Vermiform appendix (tissue), 1 donor: ENCODE measurements around a stretch of chr13.

GRCh38 chr13:77257645-77258192 is 69.2 kb downstream of the MYCBP2 start:
- PRO-cap = no peak

DNA sequence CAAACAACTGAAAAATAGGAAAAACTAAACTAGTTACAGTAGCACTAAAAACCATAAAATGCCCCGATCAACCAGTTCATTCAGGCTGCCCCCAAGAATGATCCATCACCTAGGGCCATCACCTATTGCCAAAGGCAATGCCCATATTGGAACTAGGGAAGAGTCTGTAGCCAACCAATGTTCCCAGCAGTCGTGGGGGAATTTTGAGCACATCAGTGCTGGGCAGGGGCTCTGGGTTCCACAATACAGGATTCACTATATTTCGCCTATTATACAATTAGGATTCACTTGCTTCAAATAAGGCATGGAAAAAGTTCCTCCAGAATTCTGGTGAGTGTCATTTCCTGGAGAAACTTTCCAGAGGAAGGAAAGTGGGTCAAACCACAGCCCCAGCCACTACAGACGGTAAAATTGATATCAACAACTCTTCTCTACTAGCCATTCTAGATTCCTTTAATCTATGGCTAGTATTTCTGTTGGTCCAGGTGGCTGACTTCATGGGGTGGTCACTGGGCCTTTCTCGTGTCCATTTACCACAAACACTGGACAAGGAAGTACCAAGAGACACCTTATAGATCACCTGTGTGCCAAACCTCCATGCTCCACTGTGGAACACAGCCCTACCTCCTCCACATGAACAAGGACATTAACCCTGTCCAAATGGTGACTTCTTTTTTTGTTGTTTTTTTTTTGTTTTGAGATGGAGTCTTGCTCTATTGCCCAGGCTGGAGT is 10.5 kb downstream of the MYCBP2 start:
- PRO-cap = no peak

- PRO-cap = bidirectional peak, plus-strand start at chr13:77327281, minus-strand start at chr13:77327077
These were observed 295 bp upstream of the MYCBP2 start for GRCh38 chr13:77327207-77327570.

- PRO-cap = bidirectional peak, plus-strand start at chr13:77698998, minus-strand start at chr13:77698942; unidirectional peak, minus-strand start at chr13:77699020
These were observed 1.1 kb downstream of the SLAIN1 start for GRCh38 chr13:77698200-77699366.

DNA sequence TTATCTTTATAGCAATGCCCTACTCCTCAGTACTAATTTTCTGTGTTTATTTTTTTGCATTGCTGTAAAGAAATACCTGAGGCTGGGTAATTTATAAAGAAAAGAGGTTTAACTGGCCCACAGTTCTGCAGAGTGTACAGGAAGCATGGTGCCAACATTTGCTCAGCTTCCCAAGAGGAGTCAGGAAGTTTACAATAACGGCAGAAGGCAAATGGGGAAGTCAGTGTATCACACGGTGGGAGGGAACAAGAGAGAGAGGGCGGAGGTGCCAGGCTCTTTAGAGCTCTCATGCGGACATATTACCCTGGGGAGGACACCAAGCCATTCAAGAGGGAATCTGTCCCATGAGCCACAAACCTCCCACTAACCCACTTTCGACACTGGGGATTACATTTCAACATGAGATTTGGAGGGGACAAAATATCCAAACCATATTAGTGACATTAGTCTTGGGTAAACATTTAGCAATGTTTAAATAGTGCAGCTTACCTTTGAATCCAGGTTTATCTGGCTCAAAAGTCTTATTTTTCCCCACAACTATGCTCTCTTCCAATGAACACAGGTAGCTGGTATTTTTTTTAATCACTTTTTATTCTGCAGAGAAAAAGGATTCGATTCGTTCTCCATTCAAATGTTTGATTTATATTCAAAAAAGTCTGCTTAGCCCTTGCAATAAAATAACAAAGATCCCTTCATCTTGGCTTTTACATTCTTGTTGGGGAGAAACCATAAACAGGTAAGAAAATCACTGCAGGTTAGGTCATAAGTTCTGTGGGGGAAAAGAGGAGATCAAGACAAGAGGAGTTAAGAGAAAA is 70.0 kb downstream of the SLAIN1 start:
- PRO-cap = no peak

GRCh38 chr13:77897019-77897261 is 21.7 kb downstream of the EDNRB start:
- PRO-cap = no peak

- PRO-cap = no peak
These were observed 183.6 kb upstream of the EDNRB start for GRCh38 chr13:78102300-78102575.

GRCh38 chr13:78137803-78138328 is 219.2 kb upstream of the EDNRB start:
- PRO-cap = no peak

GRCh38 chr13:79387562-79388186 is 18.4 kb downstream of the RBM26 start:
- PRO-cap = no peak

GRCh38 chr13:79779680-79780159 is 298.8 kb downstream of the NDFIP2 start:
- PRO-cap = no peak

DNA sequence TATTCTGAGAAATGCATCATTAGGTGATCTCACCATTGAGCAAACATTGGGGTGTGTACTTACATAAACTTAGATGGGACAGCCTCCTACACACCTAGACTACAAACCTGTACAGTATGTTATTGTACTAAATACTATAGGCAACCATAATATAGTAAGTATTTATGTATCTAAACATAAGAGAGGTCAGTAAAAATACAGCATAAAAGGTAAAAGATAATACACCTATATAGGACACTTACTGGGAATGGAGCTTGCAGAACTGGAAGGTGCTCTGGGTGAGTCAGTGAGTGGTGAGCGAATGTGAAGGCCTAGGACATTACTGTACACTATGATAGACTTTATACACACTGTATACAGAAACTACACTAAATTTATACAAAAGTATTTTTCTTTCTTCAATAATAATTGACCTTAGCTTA is 254.5 kb downstream of the SPRY2 start:
- PRO-cap = no peak

GRCh38 chr13:80141307-80141592 is 199.7 kb downstream of the SPRY2 start:
- PRO-cap = no peak

DNA sequence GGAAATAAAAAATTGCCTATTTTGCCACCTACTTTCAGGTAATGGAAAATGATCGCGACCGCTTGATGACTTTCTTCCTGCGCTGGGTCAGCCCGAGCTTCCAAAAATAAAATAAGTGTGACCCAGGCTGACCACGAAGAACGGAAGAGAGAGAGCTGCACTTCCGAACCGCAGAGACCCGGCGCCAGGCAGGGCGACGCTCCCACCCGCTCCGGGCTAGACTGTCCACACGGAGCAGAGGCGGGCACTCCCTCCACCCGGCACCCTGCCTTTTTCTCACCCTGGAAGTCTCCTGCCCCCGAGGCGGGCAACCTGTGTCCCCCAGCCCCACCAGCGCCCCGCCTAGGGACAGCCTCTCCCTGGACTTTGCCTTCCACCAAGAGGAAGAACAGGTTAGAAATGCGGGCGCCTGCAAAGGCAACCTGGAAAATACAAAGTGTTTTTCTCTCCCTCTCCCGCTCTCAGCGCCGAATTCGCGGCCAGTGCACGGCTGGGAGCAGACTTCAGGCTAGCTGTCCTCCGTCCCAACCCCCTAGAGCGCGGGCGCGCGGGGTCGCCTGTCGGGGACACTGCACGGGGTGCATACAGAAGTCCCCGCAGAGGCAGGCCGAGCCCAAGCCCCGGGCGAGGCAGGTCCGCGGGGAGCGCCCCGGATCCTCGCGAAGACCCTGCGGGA is 962 bp downstream of the SPRY2 start:
- PRO-cap = bidirectional peak, plus-strand start at position 173 of the sequence, minus-strand start at position 108 of the sequence; bidirectional peak, plus-strand start at position 379 of the sequence, minus-strand start at position 278 of the sequence

- PRO-cap = bidirectional peak, plus-strand start at chr13:80341478, minus-strand start at chr13:80341126
These were observed 556 bp upstream of the SPRY2 start for GRCh38 chr13:80341225-80342138.

DNA sequence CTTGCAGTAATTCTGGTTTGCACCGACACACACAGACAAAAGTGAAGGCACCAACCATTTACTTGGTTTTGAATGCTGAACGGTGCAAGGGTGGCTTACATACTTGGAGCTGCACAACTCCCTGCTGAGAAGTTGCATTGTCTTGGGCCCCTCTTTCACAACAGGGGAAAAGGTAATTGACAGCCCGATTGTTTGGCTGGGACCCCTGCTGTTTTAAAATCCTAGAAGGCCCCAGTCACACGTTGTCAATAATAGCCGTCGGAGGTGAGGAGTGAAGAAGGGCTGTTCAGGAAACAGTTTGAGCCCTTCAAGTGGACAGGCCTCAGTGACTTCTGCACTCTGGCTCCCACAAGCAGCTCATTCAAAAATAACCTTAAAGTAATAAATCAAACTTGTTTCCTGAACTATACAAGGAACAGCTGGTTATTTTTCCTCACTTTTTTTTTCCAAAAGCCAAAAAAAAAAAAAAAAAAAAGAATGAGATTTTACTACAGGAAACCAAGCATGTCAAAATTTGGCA is 18.9 kb upstream of the SPRY2 start:
- PRO-cap = no peak

- PRO-cap = no peak
These were observed 1728.8 kb downstream of the SLITRK1 start for GRCh38 chr13:82153601-82153835.

DNA sequence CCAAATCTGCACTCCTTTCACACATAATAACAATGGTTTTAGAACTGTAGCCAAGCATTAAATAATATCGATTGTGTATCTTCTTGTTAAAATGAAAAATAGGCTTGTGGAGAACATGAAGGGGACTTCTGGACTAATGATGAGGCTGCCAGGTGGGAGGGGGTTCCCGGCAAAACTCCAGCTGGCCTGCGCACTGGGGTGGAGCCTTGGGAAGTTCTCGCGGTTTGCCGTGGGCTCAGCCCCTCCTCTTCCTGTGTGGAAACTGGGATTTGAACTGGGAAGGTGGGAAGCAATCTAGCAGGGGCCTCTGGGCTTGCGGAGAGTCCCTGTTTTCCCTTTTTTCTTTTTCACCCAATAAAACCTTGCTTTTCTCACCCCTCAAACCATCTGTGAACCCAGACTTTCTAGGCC is 113.7 kb upstream of the SLITRK1 start:
- PRO-cap = no peak

- PRO-cap = no peak
These were observed 913.5 kb upstream of the SLITRK5 start for GRCh38 chr13:86757642-86758117.

GRCh38 chr13:91134454-91134786 is 264.0 kb upstream of the GPC5 start:
- PRO-cap = no peak

DNA sequence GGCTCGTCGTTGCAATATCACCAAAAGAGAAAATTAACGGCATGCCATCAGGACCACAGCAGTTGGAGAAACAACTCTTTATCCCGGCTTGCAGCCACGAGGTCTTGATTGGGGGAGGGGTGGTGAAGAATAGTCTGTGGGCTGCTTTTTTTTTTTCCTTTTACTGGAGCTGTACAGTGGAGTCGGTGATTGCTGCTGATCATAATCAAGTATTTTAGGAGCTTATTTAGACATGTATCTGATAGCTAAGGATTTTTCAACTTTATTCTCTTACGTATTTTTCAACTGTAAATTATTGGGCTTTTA is 49.2 kb upstream of the GPC5 start:
- PRO-cap = no peak